Frontal cortex (tissue), 2 donors: ENCODE results near the gene IFNL3.

DNA sequence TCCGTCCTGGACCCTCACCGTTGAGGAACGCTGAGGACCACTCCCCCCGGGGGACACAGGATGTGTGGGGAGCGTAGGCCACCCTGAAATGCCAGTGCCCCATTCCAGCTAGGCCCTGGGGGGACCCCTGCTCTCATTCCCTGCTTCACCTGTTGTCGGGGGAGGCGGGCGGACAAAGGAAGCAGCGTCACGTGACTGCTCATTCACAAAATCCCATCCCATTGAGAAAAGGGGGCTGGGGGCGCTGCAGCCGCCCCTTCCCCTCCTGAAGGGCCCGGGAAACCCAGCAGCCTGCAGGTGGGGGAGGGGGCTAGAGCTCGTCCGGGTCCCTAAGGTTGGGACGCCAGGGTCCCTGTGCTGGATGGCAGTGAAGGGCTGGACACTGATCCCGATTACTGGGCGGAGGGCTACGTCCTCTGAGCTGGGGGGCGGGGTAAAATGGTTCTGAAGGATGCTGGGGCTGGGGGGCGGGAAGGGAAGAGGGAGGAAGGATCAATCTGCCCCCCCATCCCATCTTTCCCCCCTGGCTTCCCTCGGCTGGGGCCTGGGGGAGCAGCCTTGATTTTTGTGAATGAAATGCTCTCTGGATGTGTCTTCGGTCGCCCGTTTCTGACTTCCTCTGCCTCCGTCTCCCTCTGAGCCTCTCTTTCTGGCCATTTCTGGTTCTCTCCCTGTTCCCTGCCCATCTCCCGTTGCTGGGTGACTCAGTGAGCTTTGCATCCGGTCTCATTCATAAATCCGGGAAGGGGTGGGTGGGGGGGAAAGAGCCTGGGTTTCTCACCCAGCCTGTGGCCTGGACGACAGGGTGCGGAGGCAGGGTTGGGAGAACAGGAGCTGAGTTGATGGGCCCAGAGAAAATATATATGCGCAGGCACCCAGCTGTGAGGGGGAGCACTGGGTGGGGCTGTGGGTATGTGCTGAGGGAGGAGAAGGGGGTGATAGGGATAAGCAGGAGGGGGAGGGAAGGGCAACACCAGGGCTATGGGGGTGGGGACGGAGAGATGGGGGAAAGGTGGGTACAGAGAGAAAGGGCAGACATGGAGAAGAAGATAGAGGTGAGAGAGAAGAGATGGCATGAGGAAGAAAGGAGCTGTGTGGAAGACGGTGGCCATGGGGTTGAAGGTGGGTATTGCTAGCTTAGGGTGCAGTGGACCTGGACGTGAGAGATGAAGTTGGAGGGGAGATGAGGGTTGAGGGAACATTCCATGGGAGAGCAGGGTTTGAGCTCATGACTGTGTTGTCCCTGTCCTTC lies 960 bp downstream of the SPRED3 start:
- RAMPAGE, long total RNA = no peak

DNA sequence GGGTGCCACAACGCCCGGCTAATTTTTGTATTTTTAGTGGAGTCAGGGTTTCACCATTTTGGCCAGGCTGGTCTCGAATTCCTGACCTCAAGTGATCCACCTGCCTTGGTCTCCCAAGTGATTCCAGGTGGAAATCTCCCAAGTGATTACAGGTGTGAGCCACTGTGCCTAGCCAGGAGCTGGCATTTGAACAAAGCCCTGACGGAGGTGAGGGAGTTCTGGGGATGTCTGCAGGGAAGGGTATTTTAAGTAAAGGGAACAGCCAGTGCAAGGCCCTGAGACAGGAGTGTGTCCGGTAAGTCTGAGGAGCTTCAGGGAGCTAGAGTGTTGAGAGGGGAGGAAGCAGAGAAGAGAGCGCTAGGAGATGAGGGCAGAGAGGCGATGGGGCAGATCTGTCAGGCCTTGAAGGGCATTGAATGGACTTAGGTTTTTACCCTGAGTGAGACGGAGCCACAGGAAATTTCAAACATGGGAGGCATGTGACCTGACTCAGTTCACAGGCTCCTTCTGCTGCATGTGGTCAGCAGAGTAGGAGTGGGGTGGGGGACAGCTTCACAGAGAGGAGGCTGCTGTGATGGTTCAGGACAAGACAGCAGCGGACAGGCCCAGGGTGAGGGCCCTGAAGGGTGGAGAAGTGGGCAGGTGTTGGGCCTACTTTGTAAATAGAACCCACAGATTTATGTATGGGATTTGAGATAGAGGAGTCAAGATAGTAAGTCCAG lies 2.6 kb upstream of the FAM98C start:
- RAMPAGE, long total RNA = no peak

DNA sequence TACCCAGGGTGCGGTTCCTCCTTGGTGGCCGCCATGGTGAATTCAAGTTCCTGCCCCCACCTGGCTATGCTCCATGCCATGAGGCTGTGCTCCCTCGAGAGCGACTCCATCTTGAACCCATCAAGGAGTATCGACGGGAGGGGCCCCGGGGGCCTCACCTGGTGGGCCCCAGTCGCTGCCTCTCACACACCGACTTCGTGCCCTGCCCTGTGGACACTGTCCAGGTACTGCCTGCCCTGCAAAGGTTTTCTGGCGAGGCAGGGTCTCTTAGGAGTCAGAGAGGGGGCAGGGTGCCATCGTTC lies 26.8 kb downstream of the RYR1 start:
- RAMPAGE, long total RNA = no peak

GRCh38 chr19:38647122-38647557 lies 309 bp upstream of the ACTN4 start:
- RAMPAGE, long total RNA = no peak

GRCh38 chr19:38651000-38651870 lies 3.8 kb downstream of the ACTN4 start:
- RAMPAGE, long total RNA = no peak

DNA sequence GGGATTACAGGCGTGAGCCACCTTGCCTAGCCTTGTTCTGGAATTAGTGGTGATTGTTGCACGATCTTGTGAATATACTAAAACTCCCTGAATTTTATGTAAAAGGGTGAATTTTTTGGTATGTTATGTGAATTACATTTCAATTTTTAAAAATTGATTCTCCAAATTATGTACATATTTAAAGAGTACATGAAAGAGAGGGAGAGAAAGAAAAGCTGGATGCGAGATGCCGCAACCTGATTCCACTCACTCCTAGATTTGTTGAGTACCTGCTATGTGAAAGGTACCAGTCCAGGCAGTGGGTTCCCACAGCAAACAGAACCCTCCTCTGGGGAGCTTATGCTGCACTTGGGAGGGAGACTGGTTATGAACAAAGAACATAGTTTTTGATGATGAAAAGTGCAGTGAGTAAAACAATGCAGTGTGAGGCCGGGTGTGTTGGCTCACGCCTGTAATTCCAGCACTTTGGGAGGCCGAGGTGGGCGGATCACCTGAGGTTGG lies 43.3 kb downstream of the ACTN4 start:
- RAMPAGE, long total RNA = no peak

DNA sequence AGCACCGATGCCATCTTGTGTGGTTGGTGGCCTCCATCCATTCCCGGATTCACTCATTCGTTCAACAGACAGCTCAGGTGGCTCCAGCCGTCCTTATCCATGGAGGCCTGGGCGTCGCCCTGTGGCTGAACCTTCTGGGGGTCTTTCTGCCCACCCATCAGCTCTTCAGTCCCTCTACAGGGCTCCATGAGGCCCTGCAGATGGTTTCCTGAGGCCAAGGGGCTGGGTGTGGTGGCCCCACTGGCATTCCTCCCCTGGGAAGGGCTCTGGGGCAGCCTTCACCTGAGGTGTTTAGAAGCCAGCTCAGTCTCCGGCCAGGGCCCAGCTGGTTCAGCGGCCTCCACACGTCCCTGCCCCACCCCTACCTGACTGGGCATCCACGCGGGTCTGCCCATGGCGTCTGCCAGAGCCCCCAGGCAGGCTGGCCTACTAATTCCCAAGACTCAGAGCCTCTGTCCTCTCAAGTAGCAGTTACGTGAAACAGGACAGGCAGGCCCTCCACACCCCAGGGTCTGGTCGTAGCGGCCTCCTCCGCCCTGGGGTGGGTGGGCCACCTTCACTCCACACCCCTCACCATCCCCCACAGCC lies 24.6 kb downstream of the CAPN12 start:
- RAMPAGE, long total RNA = no peak

DNA sequence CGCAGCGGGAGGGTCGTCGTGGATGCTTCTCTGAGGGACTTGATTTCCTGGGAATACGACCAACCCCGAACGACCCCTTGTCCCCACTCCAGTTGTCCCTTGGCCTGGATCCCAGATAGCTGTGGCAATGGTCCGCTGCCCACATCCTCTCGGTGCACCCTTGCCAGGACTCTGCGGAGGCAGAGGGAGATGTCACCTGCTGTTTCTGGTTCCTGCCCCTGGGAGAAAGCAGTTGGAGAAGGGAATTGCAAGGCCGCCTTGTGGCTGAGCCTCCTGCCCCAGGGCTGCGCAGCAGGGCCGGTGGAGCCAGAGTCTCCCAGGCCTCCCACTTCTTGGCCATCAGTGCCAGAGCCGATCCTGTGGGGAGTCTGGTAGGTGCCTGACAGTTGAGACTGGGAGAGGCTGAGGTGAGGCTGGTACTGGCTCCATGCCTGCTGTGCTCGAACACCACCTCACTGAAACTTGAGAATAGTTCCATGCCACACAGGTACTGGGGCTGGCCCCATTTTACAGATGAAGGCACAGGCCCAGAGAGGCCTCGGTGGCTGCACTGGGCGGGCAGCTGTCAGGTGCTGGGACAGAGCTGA lies 24.0 kb downstream of the CAPN12 start:
- RAMPAGE, long total RNA = no peak

GRCh38 chr19:38733192-38733606 lies 11.1 kb downstream of the CAPN12 start:
- RAMPAGE, long total RNA = no peak

GRCh38 chr19:38737291-38737820 lies 6.9 kb downstream of the CAPN12 start:
- RAMPAGE, long total RNA = no peak

GRCh38 chr19:38837487-38838250 lies 6.1 kb upstream of the ECH1 start:
- RAMPAGE, long total RNA = no peak

GRCh38 chr19:38841814-38843053 lies 7.6 kb downstream of the HNRNPL start:
- RAMPAGE, long total RNA = no peak

- RAMPAGE, long total RNA = no peak
Observed at GRCh38 chr19:38941366-38942482, 11.0 kb downstream of the MRPS12 start.

DNA sequence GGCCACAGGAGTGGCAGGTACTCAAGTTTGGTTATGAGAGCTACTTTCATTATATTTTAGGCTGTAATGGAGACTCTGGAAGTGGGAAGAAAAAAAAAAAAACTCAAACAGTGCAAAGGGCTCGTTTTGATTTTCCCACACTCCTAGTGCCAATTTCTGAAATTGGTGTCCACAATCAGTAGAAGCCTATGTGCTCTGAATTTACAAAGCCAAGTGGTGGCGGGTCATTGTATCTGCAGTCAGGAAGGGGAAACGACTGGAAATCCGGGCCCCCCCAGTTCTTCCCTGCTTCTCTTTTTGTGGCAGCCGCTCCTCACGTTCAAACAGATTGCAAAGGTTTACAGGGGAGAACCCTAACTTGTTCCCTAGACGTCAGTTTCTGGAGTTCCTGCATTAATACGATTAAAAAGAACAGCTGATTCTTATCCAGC lies 923 bp upstream of the ACP7 start:
- RAMPAGE, long total RNA = no peak

DNA sequence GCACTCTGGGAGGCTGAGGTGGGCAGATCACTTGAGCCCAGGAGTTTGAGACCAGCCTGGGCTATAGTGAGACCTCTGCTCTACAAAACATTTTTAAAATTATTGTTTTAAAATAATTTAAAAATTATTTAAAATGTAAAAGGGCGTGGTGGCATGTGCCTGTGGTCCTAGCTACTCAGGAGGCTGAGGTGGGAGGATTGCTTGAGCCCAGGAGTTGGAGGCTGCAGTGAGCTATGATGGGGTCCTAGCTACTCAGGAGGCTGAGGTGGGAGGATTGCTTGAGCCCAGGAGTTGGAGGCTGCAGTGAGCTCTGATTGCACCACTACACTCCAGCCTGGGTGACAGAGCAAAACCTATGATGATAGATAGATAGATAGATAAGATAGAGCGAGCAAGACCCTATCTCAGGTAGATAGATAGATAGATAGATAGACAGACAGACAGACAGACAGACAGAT lies 18.1 kb downstream of the PAK4 start:
- RAMPAGE, long total RNA = no peak

- RAMPAGE, long total RNA = no peak
Observed at GRCh38 chr19:39164534-39164771, 32.3 kb upstream of the NCCRP1 start.

DNA sequence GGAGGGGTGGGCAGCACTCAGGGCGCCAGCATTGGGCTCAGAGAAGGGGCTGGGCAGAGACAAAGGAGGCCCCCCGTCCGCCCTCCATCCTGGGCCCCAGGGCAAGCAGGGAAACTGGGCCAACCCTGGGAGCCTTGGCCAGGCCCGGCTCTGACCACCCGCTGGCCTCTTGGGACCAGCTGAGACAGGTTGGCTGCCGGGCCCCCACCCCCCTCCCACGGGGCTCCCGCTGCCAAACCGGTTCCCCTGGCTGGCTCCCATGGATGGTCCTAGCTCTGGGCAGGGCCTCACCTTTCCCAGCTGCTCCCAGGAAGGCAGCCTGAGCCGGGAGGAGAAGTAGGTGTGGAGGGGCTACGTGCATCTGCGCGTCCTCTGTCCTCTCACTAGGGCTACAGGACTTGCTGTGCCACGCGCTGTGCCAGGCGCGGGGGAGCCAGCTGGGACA lies 29.3 kb upstream of the NCCRP1 start:
- RAMPAGE, long total RNA = no peak

- RAMPAGE, long total RNA = no peak
Observed at GRCh38 chr19:39200109-39200956, 3.6 kb downstream of the NCCRP1 start.

GRCh38 chr19:39244872-39245212 lies at the start of gene IFNL3:
TSS of gene IFNL3 (minus strand) at chr19:39245006.
- RAMPAGE, long total RNA = no peak

- RAMPAGE, long total RNA = no peak
Observed at GRCh38 chr19:39297992-39298726, 2.0 kb downstream of the IFNL1 start.